ENCODE measurements around a stretch of chr11.

DNA sequence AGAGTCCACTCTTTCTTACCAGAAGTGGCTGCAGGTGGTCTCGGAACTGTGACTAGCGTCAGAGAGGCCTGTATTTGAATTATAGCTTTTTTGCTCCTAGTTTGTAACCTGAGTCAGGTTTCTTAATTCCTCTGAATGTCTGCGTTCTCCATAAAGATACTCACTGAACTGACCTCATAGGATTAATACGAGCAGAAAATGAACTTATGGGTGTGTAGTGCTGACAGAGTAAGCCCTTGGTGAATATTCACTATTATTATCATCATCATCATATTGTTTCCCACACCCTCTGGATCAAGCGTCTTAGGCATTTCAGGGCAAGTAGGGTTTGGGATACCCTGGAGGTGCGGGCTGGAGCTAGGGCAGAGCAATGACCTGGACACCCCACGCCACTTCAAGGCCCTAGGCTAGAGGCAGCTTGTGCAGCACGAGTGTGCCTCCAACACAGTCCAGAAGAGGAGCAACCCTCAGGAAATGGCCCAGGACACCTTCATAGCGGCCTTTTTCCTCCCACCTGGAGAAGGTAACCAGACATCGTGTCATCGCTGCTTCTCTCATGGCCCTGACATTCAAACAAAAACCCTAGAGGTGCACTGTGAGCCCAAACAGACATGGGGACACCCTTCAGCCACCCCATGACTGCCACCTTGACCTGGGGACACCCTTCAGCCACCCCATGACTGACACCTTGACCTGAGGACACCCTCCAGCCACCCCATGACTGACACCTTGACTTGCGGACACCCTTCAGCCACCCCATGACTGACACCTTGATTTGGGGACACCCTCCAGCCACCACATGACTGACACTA lies 28.8 kb downstream of the ARFGAP2 start:
- PRO-cap = no peak

DNA sequence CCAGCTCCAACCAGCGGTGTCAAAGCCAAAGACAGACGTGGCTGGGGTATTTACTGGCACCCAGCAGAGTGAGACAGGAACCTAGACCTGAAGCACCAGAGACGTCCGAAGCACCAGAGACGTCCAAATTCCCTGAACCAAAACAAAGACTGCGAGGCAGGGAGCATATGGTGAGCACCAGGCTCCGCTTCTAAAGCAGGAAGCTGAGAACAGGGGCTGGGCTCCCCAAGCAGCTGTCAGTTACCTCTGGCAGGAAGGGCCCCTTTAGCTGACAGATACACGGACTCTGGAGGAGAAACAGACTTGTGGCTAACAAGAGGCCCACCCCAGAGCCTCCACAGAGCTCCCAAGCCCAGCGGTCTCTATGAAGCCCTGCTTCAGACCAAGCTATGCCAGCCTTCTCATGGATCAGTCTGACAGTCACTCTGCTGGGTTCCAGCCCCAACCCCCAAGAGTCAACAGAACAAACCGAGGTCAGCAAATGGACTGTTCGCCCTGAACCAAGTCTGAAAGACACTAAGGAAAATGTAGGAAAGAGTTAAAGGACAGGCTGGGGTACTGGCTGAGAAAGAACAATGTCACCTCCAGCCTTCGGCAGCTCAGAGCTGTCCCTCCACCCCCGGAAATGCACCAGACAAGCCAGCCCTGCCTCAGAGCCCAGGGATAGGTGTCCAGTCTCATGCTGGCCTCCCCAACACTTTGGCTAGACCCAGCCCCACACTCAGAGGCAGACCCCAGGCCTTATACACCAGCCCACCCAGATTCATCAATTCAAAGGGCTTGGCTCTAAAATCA lies 4.0 kb downstream of the ARFGAP2 start:
- PRO-cap = no peak

GRCh38 chr11:47177022-47177919 lies 592 bp upstream of the ARFGAP2 start:
- PRO-cap = bidirectional peak, plus-strand start at chr11:47177064, minus-strand start at chr11:47176879

GRCh38 chr11:47213998-47214517 lies 716 bp upstream of the DDB2 start:
- PRO-cap = bidirectional peak, plus-strand start at chr11:47214454, minus-strand start at chr11:47214363

- PRO-cap = no peak
These were observed 1.5 kb downstream of the DDB2 start for GRCh38 chr11:47215986-47216928.

DNA sequence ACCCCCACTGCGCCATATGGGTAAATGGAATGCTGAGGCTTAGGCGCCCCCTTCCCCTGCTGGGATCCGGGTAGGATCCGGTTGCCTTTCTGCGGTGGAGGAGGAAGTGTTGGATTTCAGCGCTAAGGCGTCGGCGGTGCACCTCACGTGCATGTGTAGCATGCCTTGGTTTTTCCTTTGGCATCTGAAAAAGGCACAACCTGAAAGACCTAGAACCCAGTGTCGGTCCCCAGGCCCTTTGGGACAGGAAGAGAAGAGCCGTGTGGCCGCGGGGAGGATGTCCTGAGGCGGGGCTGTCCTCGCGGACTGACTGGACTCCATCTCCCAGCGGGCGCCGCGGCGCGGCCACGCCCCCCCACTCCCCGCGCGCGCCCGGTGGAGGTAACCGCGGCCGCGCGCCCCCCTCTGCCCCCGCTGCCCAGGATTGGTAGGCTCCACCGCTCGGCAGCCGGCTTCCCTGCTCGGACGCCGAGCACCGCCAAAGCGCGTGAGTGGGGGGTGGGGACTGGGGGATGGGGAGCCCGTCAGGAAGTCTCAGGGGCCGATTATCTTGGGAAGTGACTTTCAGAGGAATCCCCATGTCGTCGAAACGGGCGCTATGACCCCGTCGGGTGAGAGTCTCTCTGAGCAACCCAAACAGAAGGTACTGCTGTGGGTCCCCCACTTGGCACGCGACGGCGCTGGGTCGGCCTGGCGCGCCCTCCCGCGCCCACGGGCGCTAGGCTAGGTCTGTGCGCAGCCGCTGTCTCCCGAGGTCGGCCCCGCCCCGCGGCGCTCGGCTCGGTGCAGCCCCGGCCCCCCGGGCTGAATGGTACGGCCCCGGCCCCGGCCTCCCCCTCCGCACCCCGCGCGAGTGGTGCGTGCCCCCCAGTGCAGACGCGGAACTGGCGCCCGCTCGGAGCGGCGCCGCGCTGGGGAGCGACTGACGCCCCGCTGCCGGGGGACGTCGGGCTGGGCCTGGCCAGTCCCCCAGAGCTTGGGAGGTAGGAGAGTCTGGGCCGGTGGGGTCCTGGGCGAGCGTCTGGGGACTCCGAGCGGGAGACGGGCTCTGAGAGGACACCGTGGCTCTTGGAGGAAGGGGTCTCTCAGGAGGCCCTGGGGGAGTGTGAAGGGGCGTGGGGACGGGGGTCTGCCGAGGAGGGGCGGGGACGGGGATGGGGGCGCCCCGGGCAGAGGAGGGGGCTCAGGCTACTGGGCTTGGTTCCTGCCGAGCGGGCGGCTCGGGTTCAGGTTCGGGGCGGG lies 11.9 kb downstream of the NR1H3 start:
- PRO-cap = bidirectional peak, plus-strand start at position 481 of the sequence, minus-strand start at position 301 of the sequence; bidirectional peak, plus-strand start at position 870 of the sequence, minus-strand start at position 720 of the sequence

DNA sequence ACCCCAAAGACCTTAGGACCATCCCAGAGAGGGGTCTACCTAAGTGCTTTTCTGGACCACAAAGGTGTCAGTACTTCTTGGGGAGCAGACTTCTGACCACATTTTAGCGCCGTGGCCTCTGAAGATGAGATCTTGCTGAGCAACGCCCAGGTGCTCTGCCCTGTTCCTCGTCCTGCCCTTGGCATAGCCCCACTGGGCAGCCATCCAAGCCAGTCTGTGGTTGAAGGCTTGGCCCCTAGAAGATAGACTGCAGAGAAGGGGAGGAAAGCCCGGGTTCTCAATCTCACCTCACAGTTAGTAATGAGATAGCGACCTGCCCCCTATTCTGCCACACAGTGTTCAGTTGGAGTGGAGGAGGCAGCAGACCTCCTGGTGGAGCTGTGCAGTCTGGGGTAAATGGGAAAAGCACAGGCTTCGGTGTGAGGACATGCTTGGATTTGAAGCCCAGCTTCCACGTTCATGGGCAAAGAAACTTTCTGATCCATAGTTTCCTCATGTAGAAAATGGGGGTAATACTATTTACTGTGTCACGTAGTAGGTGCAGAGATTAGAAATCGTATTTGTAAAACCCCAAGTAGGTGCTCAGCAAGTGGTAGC lies 26.8 kb downstream of the MYBPC3 start:
- PRO-cap = no peak

- PRO-cap = no peak
These were observed 13.2 kb downstream of the MYBPC3 start for GRCh38 chr11:47339180-47339798.

- PRO-cap = no peak
These were observed 9.5 kb downstream of the MYBPC3 start for GRCh38 chr11:47342939-47343495.

DNA sequence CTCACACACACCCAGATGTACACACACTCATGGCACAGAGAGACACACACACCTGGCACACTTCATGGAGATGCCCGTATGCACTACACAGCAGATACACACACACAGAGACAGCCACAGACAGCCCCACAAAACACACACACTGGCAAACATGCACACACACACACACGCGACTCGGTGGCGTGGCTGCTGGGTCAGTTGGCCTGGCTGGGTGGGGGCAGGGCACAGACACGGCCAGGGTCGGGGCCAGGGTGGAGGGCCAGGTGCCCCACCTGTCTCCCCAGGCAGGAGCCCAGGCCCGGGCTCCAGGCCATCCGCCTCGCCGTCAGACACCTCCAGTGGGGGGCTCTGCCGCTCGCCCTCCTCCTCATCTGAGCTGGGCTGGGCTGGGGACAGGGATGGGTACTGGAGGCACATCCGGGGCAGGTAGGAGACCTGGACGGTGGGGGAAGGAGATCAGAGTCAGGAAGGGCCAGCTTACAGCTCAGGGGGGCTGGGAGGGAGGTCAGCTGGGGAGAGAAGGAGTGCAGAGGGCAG lies 6.1 kb upstream of the MYBPC3 start:
- PRO-cap = no peak

DNA sequence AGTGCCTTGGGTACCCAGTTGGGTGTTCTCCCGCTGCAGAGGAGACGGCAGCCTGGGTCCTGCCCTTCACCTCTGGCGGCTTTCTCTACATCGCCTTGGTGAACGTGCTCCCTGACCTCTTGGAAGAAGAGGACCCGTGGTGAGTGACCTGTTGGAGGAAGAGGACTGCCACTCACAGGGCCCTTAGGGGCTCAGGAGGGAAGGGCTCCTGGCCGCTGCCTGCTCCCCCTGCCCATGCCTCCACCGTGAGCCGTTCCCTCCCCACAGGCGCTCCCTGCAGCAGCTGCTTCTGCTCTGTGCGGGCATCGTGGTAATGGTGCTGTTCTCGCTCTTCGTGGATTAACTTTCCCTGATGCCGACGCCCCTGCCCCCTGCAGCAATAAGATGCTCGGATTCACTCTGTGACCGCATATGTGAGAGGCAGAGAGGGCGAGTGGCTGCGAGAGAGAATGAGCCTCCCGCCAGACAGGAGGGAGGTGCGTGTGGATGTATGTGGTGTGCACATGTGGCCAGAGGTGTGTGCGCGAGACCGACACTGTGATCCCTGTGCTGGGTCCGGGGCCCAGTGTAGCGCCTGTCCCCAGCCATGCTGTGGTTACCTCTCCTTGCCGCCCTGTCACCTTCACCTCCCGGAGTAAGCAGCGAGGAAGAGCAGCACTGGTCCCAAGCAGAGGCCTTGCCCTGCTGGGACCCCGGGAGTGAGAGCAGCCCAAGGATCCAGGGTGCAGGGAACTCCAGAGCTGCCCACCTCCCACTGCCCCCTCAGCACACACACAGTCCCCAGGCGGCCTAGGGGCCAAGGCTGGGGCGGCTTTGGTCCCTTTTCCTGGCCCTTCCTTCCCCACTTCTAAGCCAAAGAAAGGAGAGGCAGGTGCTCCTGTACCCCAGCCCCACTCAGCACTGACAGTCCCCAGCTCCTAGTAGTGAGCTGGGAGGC lies 6.9 kb downstream of the SLC39A13 start:
- PRO-cap = no peak

GRCh38 chr11:47464411-47465076 lies 15.6 kb upstream of the RAPSN start:
- PRO-cap = no peak

DNA sequence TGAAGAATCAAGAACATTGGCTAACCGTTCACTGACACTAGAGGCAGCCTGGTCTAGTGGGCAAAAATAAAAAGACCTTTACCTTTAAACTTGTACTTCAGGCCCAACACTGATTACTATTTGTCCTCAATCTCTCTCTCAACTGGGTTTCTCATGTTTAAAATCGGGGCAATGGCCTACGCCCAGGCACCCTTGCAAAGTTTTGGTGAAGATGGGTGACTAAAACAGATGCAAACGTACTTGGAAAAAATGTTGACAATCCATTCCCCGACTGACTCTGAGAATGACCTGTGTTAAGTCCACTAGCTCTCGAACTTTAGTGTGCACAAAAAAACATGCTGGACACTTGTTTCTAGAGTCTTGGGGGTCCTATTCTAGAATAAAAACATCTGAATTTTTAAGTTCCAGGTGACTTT lies 48.5 kb upstream of the RAPSN start:
- PRO-cap = no peak

- PRO-cap = no peak
These were observed 50.5 kb upstream of the RAPSN start for GRCh38 chr11:47499231-47500031.

GRCh38 chr11:47524218-47525285 lies 28.4 kb downstream of the CELF1 start:
- PRO-cap = no peak

DNA sequence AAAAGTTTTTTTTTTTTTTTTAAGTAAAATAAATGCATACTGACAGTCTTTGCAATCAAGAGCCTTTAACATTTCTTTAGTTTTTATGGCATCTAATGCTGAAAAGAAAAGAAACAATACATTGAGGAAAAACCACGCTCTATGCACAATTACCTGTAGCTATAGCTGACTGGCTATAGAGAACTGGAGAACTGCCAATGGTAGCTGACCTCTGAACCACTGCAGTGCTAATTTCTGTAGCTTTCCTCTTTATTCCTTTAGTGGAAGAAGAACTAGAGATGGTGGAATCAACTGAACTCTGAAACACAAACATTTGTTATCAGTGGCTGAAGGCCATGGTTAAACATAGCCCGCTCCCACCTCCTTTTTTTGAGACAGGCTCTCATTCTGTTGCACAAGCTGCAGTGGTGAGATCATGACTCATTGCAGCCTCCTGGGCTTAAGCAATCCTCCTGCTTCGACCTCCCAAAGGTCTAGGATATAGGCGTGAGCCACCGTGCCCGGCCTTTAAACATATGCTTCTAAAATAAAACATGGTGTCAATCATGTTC lies 8.8 kb upstream of the AGBL2 start:
- PRO-cap = no peak

GRCh38 chr11:47843344-47843845 lies 4.8 kb downstream of the NUP160 start:
- PRO-cap = no peak

- PRO-cap = no peak
These were observed 35.7 kb downstream of the PTPRJ start for GRCh38 chr11:48015982-48016591.

- PRO-cap = no peak
These were observed 53.5 kb downstream of the PTPRJ start for GRCh38 chr11:48033939-48034133.

GRCh38 chr11:48035014-48035769 lies 54.8 kb downstream of the PTPRJ start:
- PRO-cap = no peak

All from parotid gland (tissue), 1 donor.